Bronchus (tissue), 1 donor: ENCODE results near the gene TRIM7.

DNA sequence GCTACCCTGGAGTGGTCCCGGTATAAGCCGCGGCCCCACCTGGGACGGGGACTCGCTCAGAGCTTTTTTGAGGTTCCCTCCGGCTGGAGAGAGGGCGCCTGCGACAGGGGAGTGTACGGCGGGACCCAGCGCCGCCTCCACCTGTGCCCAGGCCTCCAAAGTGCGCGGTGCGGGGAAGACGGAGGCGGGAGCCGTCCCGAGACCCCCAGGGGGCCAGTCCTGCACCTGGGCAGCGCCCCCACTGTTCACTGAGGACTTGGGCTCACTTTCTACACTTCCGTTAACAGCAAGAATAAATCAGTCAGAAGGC, 14.3 kb downstream of the TRIM7 start:
- PRO-cap = no peak

DNA sequence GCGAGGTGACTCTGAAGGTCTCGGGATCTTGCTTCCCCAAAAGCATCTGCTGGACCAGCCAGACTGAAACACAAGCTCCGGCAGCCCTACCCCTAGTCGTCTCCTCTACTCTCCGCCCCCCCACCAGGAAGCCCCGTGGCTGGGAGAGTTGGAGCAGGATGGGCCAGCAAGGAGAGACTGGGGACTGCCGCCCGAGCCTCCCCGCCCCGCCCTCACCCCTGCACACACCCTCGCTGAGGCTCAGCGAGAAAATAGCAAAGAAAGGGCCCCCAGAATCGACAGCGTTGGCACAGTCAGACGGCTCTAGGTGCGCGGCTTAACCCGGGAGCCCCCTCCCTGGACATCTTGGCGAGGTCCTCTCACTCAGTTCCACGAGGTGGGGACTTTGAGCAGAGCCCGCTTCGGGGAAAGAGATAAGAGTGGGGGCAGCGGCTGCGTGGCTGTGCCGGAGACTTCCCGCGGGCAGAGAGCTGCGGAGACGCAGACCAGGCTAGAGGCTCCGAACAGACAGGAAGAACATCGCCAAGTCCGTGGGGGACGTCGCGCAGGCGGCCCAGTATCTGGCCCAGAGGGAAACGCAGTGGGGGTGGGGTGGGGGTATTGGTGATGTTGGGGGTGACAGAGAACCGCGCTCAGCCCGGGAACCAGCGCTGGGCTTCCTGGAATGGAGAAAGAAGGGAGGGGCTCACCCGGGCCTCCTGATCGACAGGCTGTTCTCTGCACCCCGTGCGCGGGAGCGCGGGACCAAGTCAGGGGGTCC, 1.0 kb downstream of the TRIM7 start:
- PRO-cap = no peak

DNA sequence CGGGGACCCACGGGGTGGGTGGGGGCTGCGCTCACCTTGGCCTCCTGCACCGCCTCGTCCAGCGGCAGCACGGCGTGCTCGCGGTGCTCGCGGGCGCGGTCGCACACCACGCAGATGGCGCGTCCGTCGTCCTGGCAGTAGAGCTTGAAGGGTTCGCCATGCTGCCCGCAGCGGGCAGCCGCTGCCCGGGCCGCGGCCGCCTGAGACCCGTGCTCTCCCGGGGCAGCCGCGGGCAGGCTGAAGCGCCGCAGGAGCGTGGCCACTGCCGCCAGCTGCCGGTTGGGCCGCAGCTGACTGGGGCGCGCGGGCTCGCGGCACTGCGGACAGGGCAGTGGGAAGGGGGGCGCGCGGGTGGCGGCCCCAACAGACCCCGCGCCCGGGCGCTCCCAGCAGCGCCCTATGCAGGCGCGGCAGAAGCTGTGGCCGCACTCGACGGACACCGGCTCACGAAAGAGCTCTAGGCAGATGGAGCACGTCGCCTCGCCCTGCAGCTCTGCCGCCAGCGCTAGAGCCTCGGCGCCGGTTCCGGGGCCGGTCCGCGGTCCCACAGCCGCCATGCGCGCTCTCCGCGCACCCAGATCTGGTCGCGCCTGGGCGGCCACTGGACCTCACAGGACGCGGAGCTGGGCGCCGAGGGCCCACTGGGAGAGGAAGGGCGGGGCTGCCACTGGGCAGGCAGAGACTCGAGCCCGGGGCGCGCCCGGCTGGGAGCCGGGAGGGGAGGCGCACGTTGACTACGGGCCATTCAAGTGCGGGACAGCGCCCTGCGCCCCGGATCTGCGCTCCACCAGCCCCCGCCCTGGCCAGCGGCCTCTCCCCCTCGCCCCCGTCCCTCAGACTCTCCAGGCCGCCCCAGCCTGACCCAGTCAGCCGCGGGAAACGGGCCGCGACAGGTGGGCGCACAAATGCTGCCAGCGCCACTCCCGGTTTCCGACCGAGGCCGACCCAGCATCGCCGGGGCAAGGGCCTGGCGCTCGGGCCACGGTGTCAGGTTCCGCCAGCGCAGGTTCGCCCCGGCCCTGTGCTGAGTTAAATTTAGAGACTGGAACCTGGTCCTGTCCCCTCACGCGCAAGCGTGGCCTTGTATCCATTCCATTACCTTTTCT, at the start of gene TRIM7:
Gene TRIM7 (minus strand): TSS at position 643 of the 1,106 bp plus-strand sequence.
- PRO-cap = no peak

- PRO-cap = no peak
These were observed 10.3 kb downstream of the RACK1 start for GRCh38 chr5:181233318-181233919.

DNA sequence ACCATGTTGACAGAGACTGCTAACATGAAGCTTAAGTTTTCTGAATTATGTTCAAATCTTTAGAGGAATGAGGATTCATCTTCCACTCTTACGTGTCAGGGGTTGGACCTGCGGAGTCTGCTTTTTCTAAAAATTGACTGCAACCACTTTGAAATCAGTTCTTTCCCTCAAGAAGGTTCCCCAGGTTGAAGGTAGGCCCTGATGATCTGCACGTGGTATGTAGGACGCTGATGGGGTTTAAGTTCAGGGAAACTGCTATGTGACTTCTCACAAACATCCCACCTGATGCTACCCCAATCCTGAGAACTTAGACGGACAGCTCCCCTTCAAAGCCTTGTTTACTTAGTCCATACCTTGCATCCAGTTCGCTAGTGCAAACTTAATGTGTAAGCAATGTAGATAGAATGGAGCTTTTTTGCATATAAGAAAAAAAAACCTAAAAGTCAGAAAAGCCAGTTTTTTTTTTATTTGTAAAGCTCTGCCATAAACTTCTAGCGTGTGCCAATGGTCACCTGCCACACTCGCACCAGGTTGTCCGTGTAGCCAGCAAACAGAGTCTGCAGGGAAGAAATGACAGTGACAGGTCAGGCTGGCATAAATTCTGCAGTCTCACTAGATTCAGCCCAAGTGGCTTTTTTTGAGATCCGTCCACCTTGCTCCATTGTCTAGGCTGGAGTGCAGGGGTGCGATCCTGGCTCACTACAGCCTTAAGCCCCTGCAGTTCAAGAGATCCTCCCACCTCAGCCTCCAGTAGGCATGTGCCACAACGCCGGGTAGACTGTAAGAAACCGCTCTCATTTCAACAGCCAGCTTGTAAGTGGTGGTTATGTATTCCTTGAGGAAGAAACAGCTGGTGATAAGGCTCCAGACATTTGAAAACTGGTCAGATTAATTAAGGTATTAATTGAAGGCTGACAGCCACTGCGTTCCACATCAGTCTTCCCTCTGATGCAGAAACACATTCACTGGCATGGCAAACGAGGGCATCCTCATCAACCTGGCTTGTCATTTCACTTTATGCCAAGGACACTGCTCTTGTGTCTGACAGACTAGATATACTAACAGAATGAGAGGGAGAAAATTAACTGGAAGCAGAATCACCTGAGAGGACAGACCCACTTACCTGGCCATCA, 6.9 kb downstream of the RACK1 start:
- PRO-cap = no peak

- PRO-cap = no peak
These were observed 6.3 kb upstream of the TRIM52 start for GRCh38 chr5:181267200-181267774.